Heart (tissue), 3 donors: ENCODE data around the genes AADACL2 and RAP2B.

DNA sequence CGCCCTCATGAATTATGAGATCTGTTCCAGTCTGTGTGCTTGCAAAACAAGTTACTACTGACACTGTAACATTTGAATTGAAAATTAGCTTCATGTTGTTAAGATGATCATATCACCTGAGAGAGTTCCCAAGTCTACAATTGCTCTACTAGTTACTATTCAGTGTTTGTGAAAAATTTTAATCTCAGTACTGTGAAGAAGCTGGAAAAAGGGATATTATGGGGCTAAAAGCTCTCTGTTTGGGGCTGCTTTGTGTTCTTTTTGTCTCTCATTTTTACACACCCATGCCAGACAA is at the start of gene AADACL2:
Gene AADACL2, plus strand, starts transcription at position 110 of the 295 bp plus-strand sequence.
- RAMPAGE, long total RNA, 2 experiments: no peak in any of the 2 experiments

DNA sequence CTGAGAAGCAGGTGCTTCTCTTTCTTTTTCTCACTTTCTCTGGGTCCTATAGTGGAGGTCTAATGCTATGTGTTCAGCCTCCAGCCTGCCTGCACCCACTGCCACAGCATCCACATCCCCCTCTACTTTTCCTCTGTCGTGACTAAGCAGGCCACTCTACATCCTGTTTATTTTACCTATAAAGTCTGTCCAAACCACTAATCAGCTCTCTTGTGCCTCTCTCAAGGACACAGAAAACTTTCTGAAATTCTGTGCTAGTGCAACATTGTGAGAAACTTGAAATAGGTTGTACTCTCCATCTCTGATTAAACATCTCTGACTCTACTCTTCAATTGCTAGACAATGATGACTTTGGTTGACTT is 27.9 kb downstream of the SUCNR1 start:
- RAMPAGE, long total RNA, 2 experiments: no peak in any of the 2 experiments

- RAMPAGE, long total RNA, 2 experiments: no peak in any of the 2 experiments
Observed at GRCh38 chr3:151926837-151927310, 53.4 kb downstream of the SUCNR1 start.

- RAMPAGE, long total RNA, 2 experiments: no peak in any of the 2 experiments
Observed at GRCh38 chr3:152159356-152159784, 109.4 kb upstream of the MBNL1 start.

DNA sequence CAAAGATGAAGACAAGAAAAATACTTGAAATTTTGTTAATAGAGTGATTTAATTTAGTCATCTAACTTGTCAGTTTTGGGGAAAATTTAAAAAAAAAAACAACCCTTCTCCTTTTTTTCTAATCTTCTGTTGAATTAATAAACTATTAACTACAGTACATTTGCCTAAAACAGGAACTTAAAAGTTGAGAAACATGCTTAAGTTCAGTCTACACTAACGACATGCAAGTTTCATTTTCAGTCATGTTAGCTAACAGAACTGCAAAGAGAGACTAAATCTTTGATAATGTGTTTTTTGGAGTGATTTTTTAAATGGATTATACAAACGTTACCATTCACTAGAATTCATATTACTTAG is 72.0 kb upstream of the MBNL1 start:
- RAMPAGE, long total RNA, 2 experiments: no peak in any of the 2 experiments

GRCh38 chr3:152197260-152197809 is 71.4 kb upstream of the MBNL1 start:
- RAMPAGE, long total RNA, 2 experiments: no peak in any of the 2 experiments

DNA sequence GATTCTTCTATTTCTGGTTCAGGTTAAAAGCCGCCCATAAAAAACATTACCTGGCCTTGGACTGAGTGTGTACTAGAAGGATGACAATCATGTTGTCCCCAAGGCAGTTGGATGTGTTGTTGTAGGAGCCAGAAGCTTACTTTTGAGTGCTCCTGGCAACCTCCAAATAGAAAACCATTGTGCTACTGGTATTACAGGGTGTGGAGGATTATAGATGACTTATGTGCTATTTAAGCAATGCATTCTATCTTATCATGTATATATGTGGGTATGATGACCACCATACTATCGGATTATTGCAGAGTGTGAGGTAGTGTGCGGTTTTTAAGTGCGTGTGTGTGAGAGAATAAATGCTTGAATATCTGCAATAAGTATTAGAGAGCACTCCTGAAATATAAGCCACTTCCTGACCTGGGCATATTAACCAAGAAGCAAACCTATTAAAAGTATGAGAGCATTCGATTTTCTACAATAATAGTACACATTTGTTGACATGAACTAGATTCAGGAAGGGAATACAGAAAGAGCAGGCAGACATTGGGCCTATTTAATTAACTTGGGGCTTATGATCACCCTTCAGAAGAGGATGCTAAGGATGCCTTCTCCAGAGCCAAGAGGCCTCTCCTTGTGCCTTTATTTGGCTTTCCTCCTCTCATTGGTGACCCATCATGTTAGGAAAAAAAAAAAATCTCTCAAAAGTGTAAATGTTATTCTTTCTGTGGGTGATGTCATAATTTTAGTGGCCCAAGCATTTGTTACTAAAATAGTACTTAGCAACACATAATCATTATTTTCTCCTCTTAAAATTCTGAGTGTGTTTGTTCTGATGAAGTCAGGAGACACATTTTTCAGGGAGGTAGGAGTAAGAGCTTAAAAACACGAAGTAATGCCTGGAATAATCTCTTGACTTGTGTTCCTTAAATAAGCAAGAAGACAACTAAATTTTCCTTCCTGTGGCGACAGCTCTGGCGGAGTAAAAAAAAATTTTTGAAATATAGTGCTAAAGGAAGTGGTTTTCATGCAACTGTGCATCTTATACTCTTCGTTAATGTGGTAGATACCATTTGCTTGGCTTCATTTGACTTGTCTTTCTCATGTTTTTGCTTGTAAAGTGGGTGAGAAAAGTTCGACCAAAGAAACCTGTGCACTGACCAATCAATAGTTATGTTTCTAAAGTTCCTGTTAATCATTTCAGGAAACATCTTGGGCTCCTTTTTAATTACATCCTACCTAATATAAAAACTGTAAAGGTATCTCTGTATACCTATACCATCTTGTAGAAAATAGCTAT is 11.5 kb upstream of the MBNL1 start:
- RAMPAGE, long total RNA, 2 experiments: no peak in any of the 2 experiments

- RAMPAGE, long total RNA, 2 experiments: no peak in any of the 2 experiments
Observed at GRCh38 chr3:152303542-152304168, 34.9 kb downstream of the MBNL1 start.

DNA sequence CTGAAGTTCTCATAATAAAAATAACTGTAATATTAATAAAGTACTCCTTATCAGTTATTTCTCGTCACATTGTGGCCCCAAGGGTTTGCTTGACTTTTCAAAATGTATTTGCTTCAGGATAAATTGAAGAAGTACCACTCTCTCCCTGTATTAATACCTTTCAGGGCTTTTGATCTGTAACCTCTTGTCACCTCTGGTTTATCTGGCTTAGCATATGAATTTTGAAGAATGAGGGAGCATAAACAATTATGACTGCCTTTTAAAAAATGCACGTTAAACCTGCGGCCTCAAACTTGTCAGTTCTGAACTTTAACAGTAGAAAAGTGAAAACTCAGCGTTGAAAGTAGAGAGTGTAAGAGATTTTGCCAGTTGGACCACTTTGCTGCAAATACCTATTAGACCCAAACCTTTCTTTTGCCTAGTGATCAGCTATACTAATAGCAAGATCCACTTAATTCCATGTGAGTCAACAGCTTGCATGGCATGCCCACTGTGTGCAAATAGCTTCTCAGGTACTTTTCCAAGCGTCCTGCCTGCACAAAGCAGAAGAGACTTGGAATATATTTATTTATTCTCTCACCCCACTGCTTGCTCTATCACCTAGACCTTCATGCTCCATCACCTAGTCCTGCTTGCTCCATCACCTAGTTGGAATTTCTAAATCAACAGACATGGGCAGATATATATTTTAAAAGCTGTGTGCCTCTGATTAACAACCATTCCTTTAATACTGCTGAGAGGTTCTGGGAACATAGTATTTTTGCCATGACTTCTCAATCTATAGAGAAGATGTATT is 47.4 kb downstream of the MBNL1 start:
- RAMPAGE, long total RNA, 2 experiments: no peak in any of the 2 experiments

GRCh38 chr3:152326860-152327653 is 58.3 kb downstream of the MBNL1 start:
- RAMPAGE, long total RNA, 2 experiments: no peak in any of the 2 experiments

- RAMPAGE, long total RNA, 2 experiments: no peak in any of the 2 experiments
Observed at GRCh38 chr3:152340208-152341079, 71.7 kb downstream of the MBNL1 start.

DNA sequence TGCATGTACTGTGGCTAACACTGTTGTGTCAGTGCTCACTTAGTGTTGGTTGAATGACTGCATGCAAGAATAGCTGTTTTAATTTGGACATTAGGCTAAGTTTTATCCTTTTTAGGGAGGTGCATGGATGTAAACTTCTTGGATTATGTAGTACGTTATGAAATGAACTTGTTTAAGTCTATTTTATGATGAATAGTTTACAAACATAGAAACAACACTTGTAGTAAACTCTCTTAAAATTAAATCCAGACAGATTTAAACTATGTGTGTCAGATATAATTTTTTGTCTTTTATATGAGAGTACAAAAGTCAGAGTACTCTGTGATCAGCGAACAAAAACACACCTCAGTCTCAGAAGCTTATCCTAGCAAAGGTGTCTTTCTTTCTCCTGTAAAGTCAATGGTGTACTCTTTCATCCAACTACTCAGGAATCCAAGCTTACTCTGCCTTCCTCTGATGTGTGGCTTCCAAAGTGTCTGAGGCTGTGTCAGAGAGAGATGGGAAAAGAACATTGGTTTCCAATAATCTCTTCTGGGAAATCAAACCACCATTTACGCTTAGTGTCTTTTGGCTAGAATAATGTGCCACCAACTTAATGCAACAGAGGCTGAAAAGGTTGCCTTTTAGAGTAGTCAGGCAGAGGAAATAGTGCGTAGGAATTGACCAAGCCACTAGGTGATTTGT is 84.2 kb downstream of the MBNL1 start:
- RAMPAGE, long total RNA, 2 experiments: no peak in any of the 2 experiments

DNA sequence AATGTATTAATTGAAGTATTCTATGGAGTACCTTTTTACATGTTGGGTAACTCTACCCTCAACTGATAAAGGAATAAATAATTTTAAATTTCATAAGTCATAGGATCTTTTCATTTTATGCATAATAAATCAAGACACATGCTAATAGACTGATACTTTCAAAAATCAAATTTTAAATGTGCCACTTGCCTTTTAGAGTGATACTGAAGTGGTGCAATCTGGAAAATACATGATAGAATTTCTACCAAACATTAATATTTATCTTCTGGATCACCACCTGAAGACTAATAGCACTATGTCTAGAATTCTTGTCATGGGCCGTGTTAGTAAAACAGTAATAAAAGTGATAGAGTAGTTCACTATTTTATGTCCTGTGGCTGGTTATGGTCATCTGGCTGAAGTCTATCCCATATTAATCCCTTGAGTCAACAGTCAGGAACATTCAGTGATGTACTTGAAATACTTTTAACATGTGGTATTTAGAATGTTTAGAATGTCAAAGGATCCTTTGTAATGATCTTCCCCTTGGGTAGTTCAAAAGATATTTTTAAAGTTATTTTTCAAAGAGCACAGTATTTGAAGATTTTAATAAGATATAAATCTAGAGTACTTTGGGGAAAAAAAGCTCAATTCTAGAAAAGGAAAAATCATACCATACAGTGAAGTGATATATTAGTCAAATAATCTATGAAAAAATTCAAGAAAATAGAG is 116.9 kb downstream of the MBNL1 start:
- RAMPAGE, long total RNA, 2 experiments: no peak in any of the 2 experiments

DNA sequence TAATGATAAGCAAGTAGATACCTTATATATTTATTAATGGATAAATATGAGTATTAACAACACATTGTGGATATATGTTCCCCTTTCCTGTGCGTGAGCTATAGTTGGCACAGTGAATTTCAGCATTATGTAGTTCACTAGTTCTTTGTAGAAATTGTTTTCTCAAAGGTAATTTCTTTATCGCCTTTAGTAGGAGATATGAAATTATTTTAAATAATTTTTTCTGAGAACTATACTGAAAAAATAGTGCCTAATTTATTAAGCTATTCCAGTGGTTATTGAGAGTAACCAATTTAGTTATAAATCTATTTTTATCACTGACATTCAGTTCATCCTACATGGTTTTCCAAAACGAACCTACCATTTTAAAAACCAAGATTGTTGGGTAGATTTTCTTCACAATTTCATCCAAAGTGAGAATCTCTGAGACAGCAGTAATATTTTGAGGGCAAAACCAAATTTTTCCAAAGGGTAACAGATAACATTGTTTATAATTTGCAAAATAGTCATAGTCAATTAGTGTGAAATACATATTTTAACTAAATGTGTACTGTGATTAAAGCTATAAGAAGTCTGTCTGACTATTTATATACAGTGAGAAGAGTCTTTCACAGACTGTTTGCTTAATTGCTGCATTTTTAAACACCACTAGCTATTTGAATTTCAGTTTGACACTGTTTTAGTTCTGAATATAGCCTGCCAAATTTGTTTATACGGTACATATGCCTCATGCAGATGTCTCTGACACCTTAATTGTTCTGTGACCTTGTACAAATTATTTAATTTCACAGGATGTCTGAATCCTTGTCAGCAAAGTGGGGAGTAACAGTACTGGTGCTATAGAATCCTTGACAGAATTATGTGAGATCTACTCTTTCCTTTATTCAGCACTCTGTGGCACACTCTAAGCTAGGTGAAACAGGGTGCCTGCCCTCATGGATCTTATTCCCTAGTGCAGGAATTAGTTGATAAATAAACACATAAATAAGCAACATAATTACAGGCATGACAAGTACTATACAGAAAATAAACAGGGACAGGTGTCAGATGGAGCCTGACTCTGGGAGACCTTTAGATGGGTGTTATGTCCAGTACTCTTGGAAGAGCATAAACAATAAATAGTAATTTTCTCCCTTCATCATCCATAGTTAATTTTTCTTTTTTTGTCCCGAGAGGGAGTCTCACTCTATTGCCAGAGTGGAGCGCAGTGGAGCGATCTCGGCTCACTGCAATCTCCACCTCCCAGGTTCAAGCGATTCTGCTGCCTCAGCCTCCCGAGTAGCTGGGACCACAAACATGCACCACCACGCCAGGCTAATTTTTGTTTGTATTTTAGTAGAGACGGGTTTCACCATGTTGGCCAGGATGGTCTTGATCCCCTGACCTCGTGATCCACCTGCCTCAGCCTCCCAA is 125.5 kb downstream of the MBNL1 start:
- RAMPAGE, long total RNA, 2 experiments: no peak in any of the 2 experiments

DNA sequence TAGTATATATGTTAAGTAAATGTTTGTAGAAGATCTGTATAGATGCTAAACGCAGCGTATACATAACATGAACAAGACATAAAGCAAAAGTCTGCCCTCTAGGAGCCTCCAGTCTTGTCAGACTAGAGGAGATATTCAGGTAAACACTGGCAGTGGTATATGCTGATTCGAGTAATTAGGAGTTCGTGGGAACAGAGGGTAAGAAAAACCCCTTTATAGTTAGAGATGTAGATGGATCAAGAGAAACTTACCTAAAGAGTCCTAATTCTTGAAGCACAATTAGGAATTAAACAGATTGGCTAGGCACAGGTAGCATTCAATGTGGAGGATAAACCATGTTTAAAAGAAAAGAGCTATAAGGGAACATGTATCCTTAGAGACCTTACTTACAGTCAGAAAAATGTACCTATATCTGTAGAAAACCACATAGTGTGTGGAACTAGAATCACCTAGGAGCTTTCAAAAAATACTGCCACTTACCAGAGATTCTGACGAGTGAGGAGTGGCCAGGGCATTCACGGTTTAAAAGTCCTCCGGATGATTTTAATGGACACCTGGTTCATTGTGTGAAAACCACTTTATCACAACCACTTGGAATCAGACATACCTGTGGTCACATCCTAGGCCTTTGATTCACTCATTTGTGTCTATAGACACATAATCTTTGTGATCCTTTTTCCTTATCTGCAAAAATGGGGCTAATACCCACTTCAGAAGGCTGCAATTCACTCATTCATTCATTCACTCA is 159.7 kb downstream of the MBNL1 start:
- RAMPAGE, long total RNA, 2 experiments: no peak in any of the 2 experiments

DNA sequence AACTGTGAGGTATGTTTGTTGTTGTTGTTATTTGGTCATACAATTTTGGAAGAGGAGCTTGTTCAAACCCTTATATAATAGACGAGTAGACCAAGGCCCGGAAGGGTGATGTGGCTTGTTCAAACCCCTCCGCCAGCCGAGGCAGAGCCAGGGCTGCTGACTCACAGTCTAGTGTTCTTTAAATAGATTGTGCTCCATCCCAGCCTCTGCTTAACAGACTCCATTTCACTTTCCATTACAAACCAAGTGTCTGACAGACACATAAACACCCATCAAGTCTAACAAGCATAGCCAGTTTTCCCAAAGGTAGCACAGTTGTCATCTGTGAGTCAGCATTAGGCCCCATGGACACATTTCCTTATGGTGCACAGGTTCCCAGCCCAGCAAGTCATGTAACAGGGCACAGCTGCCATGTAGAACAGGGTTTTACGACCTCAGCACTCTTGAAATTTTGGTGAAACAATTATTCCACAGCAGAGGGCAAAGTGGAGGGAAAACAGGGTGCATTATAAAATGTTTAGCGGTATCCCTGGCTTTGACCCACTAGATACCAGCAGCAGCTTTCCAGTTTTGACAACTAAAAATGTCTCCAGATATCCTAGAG is 109.9 kb upstream of the RAP2B start:
- RAMPAGE, long total RNA, 2 experiments: no peak in any of the 2 experiments

GRCh38 chr3:153160308-153161299 is 1.4 kb upstream of the RAP2B start:
- RAMPAGE, long total RNA, 2 experiments: no peak in any of the 2 experiments

DNA sequence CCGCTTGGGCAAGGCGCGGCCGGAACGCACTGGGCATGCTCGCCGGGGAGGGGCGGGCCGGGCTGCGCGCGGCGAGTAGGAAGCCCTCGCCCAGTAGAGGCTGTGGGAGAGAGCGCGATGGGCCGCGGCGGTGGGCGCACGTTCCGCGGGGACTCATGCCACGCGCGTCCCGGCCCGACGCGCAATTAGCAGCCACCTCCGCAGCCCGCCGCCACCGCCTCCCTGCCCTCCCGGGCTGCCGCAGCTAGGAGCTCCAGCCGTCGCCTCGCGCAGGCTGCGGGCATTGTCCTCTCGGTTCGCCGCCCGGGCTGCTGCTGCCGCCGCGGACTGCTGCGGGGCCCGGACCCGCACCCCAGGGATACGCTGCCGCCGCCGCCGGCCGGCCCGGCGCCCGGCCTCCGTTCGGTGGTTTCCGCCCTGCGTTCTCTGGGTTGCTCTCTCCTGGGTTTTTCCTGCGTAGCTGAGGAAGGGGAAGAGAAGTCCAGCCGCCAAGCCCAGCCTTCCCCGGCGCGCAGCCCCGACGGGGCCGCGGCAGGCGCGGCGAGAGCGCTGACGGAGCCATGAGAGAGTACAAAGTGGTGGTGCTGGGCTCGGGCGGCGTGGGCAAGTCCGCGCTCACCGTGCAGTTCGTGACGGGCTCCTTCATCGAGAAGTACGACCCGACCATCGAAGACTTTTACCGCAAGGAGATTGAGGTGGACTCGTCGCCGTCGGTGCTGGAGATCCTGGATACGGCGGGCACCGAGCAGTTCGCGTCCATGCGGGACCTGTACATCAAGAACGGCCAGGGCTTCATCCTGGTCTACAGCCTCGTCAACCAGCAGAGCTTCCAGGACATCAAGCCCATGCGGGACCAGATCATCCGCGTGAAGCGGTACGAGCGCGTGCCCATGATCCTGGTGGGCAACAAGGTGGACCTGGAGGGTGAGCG is at the start of gene RAP2B:
Gene RAP2B, plus strand, starts transcription at position 93 of the 931 bp plus-strand sequence.
- RAMPAGE, long total RNA, 2 experiments: no peak in any of the 2 experiments

- RAMPAGE, long total RNA, 2 experiments: no peak in any of the 2 experiments
Observed at GRCh38 chr3:153164177-153164443, 2.1 kb downstream of the RAP2B start.

GRCh38 chr3:153274986-153275385 is 113.0 kb downstream of the RAP2B start:
- RAMPAGE, long total RNA, 2 experiments: no peak in any of the 2 experiments